ENCODE measurements around a stretch of chr3.

DNA sequence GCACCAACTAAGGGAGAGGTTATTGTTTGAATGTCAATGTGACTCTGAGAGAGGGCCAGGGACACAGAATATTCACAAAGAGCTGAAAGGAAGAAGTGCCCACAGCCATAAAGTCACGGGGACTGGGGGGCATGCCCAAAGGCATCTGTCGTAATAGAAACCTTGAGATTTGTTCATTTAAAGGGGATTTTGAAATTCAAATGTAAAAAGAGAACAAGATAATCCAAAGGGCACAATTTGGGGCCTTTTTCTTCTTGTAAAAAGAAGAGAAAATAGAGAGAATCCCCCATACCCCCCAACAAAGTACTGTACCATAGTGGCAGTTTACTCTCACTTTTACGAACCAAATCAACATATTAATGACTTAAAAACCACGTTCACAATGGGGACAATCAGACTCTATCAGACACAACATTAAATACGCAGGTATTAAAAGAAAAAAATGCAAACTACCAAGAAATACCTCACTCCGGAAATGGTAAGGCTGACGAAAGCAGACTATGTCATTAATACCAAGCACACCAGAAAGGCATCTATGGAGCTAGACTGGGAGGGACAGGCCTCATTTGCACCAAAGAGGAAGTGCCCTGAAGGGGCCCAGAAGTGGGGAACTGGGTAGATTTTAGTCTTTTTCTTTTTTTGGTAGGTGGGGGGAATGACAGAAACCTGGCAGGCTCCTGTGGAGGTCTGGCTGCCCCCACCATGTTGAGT, 134.2 kb downstream of the TIGIT start:
- RAMPAGE, long total RNA = no peak
- RRBS = no CpG with 5 or more reads among the region's 7 CpGs

GRCh38 chr3:114447370-114448017, 153.7 kb downstream of the TIGIT start:
- RAMPAGE, long total RNA = no peak
- RRBS = no CpG with 5 or more reads among the region's 3 CpGs

GRCh38 chr3:114564952-114566186, 271.5 kb downstream of the TIGIT start:
- RAMPAGE, long total RNA = no peak
- RRBS = no CpG with 5 or more reads among the region's 16 CpGs

GRCh38 chr3:114571274-114571808, 277.5 kb downstream of the TIGIT start:
- RAMPAGE, long total RNA = no peak
- RRBS = no CpG with 5 or more reads among the region's 3 CpGs

DNA sequence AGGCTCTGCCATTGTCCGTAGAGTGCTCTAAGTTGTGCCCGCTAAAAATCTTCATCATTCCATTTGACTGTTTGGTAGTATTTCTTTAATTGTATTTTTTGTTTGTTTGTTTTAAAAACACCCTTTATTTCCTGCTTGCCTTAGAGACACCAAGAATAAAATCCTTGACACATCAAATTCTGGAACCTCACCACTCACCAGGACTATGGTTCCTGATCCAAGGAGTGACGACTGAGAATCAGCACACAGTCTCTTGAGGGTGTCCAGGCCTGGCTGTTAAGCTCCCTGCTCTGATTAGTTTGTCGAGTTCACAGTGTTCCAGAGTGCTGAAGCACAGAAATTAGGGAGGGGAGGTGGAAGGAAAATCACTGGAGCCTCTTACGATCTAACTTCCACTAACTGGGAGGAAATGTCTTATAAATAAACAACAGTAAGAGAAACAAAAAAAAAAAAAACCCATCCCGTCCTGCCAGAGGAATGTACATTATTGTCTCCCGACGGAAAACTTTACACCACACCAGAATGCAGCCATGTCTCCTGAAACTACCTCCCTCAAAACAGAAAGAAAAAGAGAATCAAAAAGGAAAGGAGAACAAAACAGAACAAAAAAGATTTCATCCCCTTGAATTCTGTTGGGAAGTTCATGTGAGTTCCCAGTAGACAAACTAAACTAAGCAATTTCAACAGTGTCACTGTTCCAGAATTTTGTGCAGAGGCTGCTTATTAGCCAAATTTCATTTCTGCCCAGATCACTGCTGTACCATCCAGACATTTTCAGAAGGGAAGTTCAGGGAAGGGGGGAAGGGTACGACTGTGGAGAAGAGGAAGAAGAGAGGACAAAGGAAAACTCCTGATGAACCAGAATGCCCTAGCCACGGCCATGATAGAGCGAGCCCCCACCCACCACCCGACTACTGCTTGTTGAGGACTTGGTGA, 330.4 kb downstream of the TIGIT start:
- RAMPAGE, long total RNA = no peak
- RRBS = no CpG with 5 or more reads among the region's 12 CpGs

DNA sequence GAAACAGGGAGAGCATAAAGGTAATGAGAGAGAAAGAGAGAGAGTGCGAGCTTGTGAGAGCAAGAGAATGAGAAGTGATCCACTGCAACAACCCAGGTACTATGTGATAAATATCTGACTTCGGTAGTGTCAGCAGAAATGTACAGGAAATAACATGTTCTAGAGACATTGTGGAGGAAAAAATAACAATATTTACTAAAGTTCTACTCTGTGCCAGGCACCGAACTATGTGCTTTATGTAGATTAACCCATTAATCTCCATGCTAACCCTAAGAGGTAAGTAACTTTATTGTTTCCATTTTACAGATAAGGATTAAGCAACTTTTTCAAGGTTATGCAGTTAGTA, 425.8 kb downstream of the ZBTB20 start:
- RAMPAGE, long total RNA = no peak
- RRBS = no CpG with 5 or more reads among the region's 3 CpGs

DNA sequence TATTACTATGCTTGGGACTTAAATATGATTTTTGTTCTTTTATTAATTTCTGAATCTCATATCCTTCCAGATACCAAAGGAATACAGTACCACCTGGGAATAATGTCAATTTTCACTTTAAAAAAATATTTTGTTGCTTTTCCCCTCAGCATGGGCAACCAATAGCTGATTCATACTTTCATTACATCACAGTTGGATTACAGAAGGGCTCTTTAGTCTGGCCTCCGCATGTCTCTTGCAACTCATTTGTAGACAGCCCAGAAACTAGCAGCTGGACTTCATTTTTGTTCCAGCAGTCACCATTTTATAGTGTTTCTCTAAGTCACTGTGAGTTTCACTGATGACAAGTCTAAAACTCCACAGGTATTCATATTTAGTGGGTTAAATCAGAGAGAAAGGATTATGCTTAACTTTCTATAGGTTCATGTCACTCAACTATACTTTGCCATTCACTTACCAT, 390.2 kb downstream of the ZBTB20 start:
- RAMPAGE, long total RNA = no peak
- RRBS = no CpG with 5 or more reads among the region's 1 CpG

DNA sequence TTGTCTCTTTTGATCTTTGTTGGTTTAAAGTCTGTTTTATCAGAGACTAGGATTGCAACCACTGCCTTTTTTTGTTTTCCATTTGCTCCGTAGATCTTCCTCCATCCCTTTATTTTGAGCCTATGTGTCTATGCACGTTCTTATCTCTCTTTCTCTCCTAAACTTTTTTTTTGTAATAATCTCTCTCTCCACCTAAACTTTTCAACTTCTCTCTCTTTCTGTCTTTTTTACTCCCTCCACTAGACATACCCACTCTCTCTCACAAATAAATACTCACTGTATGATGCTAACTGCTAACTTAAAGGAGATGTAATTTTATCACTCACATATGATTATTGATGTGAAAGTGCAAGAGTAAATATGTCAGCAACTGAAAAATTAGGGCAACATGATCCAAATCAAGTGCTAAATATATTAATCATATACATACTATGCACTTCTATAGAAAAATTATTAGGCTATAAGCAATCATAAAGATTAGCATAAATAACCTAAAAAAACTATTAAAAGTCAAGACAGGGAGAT, 155.2 kb downstream of the ZBTB20 start:
- RAMPAGE, long total RNA = no peak
- RRBS = no CpG with 5 or more reads among the region's 2 CpGs

DNA sequence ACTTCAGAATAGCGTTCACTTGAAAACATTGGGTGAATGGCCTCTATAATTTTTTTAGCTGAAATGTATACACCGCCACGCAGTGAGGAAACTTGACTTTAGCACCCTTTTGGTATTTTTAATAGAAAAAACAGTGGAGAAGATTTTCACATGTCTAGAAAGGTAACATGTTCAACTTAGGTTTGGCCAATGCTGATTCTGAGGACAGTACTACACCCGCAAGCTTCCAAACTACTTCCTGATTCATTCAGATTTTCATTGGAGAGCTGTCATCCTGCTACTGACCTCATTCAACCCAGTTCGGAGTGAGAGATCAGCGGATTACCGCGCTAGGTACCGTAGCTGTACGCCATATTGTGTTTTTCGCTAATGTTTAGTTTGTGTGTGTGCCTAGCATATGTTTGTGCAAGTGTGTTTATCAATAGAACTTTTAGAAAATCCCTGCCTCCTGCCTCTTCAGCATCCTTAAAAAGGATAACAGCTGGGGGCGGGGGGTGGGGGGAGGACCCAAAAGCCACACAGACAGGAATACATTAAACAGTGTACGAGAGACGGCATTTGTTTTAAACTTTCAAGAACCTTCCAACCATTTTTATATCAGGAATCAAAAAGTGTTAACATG, 1.1 kb downstream of the ZBTB20 start:
- RAMPAGE, long total RNA = no peak
- RRBS = no CpG with 5 or more reads among the region's 14 CpGs

- RAMPAGE, long total RNA = no peak
- RRBS = no CpG with 5 or more reads among the region's 13 CpGs
Observed at GRCh38 chr3:115254783-115255328, 107.8 kb upstream of the ZBTB20 start.

DNA sequence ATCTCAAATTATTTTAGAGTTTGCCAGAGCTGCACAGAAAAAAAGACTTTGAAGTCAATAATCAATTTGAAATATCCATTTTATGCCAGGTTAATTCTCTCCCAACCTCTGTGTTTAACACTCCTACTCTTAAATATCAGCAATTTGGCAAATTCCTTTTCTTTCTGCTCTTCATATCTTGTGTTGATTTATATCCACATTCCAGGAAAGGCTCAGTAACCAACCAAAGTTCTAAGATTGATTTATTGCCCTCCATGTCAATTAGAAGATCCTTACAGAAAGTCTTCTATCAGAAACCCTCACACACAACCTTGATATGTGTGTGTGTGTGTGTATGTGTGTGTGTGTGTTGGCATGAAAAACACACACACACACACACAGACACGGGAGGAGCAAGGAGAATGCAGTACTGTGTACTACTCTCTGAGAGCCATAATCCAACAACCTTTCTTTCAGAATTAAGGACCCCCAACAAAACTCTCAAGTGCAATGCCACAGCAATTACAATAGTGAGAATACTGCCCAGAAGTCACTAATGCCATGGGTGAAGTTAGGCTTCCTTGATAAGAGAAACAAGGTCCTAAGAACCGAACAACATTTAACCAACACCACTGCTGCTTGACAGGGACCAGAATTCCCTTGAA, 1.1 kb downstream of the LSAMP start:
- RAMPAGE, long total RNA = no peak
- RRBS = no CpG with 5 or more reads among the region's 2 CpGs

DNA sequence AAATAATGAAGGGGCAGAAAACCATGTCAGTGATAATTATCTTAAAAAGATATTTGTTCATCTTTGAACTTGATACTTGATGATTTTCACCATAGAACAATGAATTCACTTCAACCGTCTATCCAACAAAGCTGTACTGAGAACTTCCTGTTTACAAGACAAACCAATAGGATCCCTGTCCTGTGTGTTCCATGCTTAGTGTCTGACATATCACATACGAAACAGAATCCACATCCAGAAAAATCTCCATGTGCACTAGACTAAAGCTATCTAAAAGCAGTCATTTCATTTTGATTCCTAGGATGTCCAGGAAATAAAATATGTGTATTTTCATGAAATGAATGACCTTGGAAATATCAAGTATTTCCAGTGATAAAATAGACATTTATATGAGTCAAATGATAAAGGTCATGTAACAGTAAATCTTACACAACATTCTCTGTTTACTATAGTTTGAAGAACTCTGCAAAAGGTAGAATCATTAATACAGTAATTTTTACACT, 507.0 kb upstream of the LSAMP start:
- RAMPAGE, long total RNA = no peak
- RRBS = no CpG with 5 or more reads among the region's 2 CpGs

GRCh38 chr3:117692641-117693128, 1247.4 kb upstream of the LSAMP start:
- RAMPAGE, long total RNA = no peak
- RRBS = no CpG with 5 or more reads among the region's 4 CpGs

DNA sequence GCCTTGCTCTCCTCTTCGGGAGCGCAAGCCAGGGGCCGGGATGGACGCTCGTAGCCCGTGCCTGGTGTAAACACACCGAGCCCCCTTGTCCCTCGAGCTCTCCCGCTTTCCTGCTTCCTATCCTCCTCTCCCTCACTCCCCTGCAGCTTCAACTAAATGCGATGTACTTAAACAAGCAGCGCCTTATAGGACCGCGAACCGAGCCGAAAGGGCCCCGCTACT, 1037.3 kb downstream of the IGSF11 start:
- RAMPAGE, long total RNA = no peak
- RRBS = 4% methylated on average over 3 of the region's 16 CpGs

DNA sequence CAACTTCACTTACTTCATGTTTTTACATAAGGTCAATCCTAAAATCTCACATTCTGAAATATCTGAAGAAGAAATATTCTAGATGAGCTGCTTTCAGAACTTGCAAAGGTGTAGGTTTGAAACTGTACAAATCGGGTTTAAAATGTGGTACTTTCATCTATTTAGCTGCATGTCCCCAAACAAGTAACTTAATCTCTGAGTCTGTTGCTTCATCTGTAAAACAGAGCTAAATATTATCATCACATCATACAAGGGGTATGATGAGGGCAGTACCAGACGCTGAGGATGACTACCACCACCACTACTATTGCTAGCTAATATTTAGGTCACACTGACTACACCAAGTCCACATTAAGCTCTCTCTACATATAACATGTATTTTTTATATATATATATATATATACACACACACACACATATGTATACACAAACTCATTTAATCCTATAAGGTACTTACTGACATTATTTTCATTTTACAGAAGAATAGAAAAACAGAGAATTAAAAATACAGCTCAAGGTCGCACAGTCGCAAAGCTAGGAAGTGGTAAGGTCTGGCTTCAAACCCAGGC, 101.5 kb downstream of the IGSF11 start:
- RAMPAGE, long total RNA = no peak
- RRBS = no CpG with 5 or more reads among the region's 4 CpGs

DNA sequence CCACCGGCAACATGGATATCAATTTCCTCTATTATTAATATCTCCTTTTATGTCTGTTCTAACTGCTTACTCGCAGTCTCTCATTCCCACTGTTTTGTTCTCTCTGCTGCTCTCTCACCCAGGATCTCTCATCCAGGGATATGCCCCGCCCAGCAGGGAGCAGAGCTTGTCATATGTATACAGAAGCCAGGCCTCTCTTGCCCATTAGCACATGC, 61.7 kb downstream of the IGSF11 start:
- RAMPAGE, long total RNA = no peak
- RRBS = no CpG with 5 or more reads among the region's 3 CpGs

DNA sequence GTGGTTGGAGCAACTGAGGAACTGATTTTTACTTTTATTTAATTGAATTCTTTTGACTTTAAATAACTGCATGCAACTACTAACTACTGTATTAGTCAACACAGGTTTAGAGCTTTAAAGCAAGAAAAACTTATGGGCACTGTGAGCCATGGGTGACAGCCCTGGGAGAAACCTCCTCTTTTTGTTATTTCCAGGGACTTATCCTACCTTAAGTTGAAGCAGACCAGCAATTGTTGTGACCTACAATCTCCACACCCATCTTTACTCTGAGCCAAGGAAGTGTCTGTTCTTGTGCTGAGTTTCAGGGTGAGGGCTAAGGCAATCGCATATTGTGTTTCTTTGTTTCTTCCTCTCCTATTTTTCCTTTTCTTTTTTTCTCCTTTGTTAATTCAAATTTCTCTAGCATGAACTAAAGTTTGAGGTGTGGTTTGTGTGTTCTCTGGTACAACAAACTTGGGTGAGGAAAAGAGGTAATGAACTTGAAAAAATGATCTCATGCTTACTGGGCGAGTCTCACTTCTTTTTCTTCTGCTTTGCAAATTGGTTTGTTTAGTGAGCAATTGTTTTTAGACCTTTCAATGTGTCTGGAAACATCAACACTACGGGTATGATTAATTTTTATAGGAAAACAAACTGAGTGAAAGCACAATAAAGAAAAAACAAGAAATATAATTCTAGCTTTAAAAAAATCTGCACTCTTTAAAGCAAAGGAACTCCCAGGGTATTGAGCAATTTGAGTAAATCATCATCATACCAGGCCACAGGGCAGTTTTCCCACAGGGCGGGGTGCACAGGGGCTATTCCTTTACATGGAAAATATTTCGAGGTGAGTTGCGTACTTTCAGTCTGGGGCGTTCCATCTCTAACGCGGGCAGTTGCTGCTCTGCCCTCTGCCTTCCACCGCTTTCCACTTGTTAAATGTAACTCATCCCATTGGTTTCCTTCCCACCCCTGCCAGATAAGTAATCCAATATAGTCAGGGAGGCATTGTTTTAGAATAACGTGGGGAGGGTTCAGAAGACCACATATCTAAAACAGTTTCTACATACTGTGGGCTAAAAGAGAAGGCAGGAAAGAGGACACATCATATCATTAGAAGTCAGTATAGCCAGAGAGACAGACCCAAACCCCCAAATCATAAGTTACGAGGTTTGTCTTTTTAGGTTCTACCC, 2.8 kb downstream of the UPK1B start:
- RAMPAGE, long total RNA = no peak
- RRBS = no CpG with 5 or more reads among the region's 12 CpGs

- RAMPAGE, long total RNA = no peak
- RRBS = no CpG with 5 or more reads among the region's 4 CpGs
Observed at GRCh38 chr3:119297033-119297843, 3.1 kb downstream of the ARHGAP31 start.

GRCh38 chr3:119443163-119443676, 20.2 kb downstream of the TMEM39A start:
- RAMPAGE, long total RNA = no peak

GRCh38 chr3:119523462-119524251, 25.3 kb downstream of the TIMMDC1 start:
- RAMPAGE, long total RNA = no peak
- RRBS = no CpG with 5 or more reads among the region's 3 CpGs